T47D (cell line): ENCODE data around the gene OSTM1.

DNA sequence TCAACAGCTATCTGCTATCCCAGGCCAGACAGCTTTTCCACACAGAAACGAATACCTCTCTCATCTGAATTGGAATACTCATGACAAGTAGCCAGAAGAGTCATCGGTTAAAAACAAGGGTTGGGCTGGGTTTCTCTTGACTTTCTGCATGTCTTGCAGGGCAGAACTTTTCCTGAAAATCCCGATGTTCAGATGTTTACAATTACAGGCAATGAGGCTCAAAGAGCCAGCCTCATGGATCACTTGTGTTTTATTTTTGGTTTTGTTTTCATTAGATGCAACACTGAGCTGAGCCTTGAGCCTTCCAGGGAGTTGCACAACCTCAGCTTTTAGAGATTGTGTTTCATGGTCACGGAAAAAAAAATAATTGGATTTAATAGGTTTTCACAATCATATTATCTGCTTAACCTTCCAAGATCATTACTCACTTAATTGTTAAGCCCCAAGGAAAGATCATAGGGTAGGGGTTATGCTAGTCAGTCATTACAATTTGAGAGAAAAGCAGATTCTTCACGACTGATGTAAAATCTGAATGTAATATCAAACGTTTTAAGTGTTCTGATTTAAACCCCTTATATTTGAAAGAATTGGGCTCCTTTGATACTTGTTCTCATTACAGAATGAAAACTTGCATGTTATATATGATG lies 288.1 kb upstream of the PRDM1 start:
- RRBS: no CpG with 5 or more reads among the region's 6 CpGs

DNA sequence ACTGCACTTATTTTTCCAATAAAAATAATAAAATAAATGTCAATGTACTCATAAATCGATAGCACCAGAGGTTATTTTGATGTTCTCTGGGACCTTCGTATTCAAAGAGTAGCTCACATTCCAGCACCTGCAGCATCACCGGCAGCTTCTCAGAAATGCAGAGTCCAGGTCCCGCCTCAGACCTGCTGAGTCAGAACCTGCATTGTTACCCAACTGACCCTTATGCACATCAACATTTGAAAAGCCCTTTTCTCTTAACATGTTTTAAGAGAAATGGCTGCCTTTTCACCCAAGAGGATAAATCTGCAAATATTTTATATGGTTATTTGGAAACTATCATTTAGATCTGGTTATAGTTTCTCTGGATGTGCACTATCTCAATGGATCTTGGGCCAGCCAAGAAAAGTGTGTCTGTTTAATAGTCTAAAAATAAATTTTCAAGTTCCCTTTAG lies 216.2 kb upstream of the PRDM1 start:
- RRBS: no CpG with 5 or more reads among the region's 4 CpGs

GRCh38 chr6:106046469-106046911 lies 39.6 kb upstream of the PRDM1 start:
- RRBS: 57% methylated on average over 2 of the region's 8 CpGs

DNA sequence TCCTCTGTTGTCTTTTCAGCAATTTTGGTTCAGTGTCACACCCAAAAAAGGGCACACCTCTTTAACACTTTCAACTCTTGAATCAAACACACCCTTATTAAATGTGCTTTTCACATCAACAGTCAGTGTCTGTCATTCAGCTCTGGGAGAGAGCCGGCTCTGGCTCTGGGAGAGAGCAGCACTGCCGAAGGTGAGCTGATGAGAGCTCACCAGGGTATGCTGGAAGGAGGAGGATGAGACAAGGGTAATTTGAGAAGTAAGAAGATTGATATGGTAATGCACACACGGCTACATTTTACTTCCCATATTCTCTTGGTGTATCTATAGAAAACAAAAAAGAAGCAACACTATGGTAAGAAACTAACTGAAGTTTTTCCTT lies 134.2 kb downstream of the RTN4IP1 start:
- RRBS: no CpG with 5 or more reads among the region's 3 CpGs

GRCh38 chr6:106546247-106546764 lies 83.0 kb downstream of the RTN4IP1 start:
- RRBS: no CpG with 5 or more reads among the region's 2 CpGs

GRCh38 chr6:106715304-106715503 lies 85.8 kb downstream of the QRSL1 start:
- RRBS: no CpG with 5 or more reads among the region's 1 CpG

DNA sequence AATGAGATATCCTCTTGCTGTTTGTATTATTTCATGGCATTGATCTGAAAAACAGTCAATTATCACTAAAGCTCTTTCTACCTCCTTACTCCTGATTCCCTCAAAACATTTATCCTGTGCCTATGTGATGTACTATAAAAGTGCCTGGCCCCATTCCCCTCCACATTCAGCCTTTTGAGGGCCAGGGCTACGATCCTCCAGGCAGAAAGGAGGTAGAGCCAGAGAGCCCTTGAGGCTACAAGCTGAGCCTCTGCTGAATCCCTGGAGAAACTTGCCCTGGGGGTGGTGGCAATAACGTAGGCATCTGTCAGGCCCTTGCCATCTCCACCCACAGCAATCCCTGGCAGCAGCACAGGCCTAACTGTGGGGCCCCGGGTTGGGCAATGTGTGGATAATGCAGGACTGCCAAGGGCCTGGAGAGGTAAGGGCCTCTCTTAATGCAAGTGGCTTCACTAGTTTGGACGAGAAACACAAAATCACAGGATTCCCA lies 98.8 kb downstream of the QRSL1 start:
- RRBS: no CpG with 5 or more reads among the region's 4 CpGs

DNA sequence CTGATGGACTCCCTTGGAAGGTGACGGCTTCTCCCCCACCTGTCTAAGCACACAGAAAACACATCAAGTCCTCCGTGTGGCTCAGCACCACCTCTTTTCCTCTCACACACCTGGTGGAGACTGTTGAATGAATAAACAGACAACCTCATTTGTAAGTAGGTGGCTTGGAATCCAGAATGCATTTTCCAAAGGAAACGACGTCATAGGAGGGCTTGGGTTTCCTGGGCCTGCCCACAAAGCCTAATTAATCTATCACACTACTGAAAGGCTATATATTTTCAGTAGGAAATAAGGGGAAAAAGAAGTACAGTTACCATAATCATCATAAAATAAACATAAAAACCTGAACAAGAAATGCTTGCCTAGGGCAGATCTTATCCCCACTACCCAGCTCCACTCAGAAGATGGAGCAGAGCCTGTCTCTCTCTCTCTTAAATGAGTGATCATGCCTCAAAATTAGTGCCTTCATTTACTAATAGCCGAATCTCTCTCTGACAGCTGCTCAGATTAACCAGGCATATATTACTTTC lies 121.3 kb downstream of the QRSL1 start:
- RRBS: no CpG with 5 or more reads among the region's 5 CpGs

DNA sequence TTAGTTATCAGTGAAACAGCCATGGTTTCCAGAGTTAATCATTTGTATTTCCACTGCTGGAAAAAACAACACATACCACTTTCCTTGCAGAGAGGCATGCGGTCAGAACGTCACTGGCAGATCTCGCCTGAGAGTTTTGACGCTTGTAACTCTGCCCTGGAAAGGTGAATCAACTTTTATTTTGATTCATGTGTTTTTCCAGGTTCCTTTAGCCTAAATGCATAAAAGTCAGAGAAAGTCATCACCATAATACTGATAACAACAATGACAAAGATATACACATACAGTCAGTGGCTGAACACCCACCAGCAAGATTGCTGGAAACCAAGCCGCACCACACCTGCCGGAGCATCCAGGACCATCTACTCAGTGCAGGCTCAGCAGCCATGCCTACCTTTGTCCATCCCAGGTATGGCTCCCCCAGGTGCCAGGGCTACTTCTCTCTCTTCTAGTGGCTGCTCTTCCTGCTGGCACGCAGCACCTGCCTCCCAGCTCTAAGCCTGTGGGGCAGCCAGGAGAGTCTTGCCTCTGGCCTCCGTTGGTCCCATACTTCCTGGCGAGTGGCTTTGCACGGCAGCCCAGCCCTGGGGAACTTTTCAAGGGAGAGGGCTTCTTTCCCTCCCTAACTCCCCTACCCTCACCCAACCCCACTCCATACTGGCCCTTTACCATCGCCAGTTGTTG lies 158.4 kb downstream of the QRSL1 start:
- RRBS: no CpG with 5 or more reads among the region's 11 CpGs

DNA sequence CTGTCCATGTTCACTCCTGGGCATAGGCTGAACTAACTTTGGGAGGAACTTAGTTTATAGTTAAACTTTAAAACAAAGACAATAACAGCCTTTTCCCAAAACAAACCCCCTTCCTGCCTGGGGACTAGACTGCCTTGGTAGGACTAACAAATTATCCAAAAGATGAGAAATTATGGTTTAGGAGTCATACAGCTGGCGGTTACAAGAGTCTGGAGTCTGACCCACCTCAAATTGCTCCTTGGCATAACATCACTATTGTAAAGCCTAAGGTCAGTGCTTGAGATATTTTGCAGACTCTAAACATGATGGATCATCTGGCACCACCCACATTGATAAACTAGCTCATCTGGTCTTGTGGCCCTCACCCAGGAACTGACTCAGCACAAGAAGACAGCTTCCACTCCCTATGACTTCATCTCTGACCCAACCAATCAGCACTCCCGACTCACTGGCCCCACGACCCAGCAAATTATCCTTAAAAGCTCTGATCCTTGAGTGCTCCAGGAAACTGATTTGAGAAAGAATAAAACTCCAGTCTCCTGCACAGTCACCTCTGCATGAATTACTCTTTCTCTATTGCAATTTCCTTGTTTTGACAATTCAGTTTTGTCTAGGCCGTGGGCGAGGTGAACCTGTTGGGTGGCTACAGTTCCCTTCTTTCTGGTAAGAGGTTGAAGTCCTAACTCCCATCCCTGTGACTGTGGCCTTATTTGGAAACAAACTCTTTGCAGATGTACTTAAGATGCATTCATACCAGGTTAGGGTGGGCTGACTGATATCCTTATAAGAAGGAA lies 115.9 kb downstream of the CD24 start:
- RRBS: no CpG with 5 or more reads among the region's 5 CpGs

DNA sequence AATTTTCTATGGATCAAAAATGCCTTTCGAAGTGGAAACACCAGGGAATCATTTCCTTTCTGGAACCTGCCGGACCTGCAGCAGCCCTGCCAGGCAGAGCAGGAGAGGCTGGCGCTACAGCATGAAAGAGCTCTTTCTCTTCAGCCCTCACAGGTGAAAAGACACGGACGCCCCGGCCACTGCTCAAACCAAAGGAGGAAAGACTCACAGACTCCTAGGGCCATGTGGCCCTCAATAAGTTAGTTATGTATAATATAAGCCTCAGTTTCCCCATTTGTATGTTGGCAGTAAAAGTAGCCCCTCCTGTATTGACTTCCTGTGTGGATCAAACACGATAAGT lies 8.3 kb downstream of the SCML4 start:
- RRBS: 46% methylated on average over 4 of the region's 7 CpGs

- RRBS: no CpG with 5 or more reads among the region's 9 CpGs
Measured at GRCh38 chr6:107822173-107823050, 1.7 kb downstream of the SCML4 start.

DNA sequence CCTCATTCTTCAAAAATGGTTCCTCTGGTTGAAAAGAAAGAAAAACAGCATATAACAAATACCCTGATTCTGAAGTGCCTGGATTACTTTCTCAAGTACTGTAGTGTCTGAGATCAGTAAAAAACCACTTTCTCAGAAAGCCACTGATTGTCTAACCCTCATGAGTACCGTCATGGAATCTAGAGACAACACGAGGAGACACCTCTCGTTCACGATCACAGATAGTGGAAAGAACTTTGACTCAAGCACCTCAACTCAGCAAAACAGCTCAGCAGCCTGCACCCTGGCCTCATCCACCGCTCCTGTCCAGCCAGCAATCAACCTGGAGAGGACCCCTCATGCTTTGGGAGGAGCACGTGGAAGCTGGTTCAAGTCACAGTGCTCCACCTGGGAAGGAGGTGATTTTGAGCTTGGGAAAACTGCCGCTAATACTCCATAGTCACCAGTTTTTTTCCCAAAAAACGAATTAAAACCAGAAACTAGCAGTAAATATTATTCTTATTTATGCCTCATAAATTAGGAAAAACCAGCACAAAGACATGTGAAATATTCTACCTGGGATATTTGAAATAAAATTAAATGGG lies 970 bp downstream of the SCML4 start:
- RRBS: no CpG with 5 or more reads among the region's 8 CpGs

DNA sequence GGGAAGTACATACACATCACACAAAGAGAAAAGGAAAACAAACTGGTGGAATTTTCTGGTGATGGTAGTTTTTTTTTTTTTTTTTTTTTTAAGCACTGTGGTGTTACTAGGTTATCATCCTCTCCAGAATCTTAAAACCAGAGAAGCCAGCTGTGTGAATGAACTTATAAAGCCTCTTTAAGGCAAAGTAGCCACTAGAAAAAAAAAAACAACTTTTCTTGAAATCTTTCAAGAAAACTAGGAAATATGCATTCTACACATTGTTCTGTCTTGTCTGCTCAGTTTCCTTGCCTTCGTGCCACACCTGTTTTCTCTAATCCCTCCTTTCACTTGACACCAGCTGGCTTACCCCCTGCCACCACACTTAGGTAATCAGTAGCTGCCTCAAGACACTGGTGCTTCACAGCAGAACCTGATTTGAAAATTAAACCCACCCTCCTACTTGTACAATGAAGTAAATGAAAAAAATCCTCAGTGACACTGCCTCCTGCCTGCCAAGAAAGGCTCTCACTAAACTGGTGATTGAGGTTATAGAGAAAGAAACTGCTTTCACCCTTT lies 45.7 kb upstream of the SCML4 start:
- RRBS: no CpG with 5 or more reads among the region's 1 CpG

DNA sequence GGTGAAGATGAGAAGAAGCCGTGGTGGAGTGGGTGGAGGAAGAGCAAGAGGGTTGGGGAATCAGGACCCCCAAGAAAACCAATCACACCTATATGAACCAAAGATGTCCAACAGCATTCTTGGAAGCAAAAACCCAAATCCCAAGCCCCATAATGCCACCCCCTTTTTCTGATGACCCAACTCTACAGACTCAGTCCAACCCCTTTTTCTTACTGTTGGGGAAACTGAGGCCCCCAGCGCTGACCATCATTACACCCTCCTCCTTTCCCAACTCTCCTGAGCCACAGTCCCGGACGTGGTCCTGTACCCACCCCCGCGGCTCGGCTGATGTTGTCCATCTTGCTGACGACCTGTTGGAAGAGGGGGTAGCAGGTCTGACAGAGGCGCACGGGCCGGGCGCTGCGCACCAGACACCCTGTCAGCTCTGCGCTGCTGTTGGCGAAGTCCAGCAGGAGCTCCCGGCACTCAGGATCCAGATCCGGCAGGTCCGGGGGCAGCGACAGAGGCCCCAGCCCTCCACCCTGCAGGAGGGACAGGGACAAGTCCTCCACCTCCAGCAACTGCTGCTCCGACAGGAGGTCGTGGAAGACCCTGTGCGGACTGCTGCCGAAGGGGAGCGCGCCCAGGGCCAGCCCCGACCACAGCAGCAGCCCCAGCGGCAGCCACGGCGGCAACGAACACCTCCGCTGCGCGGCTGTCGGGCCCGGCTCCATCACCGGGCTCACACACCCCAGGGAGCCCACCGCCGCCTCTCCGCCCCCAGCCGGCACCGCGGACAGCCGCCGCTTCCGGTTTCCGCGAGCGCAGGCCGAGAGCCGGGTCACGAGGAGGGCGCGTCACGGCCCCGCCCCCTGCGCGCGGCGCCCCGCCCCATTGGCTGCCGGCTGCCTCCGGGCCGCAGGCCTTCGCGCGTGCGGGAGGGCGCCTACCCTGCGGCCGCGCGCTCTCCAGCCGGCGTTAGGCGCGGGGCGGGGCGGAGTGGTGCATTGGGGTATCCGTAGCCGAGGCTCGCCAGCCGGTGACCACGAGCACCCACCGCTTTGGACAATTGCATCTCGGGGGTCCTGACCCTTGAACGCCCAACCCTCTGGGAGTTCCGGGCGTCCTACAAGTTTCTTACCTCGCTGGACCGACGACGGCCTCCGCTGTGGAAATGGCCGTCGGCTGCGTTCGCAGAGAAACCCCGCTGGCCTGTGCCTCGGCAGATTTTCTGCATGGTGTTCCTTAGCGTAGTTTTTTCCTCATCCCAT lies at the start of gene OSTM1:
TSS of gene OSTM1 (minus strand) at position 803 of the 1,250 bp plus-strand sequence.
- RRBS: 1% methylated on average over 55 of the region's 100 CpGs

- RRBS: 0% methylated on average over 2 of the region's 38 CpGs
Measured at GRCh38 chr6:108562032-108563000, 1.6 kb downstream of the FOXO3 start.

DNA sequence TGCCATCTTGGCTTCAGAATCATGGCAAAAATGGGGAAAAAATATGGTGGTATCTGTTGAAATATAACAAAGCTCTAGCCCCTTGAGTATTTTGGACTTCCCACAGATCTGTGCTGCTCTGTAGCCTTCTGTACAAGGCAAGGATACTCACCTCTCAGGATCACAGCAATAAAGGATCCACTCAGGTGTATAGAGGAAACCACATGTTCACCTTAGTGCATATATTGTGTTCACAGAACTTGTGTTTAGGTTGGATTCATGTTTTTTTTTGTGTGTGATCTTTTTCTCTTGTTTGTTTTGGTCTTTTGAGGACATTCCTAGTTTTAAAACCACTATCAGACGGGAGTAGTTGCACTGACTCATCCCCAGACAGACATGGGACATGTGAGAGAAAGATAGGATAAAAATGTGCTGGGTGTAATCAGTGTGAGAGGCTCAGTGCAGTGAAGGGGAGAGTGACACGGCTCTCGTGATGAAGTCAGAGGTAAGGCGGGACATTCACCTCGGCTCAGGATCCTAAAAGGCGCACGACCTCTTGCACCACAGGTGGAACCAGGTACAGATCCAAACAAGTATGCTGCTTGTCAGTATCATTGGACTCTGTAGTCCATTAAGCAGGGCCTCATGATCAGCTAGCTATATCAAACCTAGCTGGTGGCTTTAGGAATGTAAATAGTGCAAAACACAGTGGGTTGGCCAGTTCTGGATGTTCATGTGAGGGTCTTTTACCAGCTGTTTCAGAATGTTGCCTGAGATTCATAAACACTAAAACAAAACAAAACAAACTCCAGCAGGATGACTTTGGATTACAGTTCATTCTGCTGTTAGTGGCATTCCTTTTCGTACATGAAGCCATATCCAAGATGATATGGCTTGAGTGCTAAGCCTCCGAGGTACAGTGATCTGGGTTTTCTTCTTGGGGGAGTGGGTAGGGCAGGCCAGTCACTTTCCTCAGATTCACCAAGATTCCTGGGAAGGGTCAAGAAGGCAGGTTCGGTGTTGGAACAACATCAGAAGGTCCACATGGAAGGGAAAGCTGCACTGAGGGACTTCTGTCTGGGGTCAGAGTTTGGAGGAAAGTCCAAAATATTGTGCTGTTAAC lies 18.0 kb downstream of the FOXO3 start:
- RRBS: no CpG with 5 or more reads among the region's 10 CpGs

DNA sequence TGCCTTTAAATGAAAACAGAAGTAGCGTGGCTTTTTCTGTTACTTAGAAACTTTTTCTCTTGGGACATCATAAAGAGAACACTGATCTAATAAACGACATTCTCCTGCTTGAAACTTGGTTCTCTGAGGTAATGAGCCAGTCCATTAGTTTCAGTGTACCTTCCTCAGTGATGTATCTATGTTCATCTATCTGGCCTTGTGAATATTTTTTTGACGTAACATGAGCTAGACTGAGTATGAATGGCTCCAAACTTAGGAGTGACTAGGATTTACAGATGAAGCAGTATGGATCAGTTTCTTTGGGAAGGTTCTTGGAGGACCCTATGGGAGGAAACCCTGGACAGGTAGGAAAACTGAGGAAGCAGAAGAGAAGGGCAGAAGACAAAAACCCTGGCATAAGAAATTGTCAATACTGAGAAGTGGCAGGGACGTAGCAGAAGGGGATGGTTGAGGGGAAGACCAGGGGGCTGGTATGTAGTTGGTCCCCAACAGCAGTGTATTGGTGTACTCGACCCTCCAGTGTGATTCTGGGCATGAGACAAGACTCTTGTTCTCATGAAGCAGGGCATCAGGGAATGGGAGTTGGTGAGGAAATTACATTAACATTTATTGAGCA lies 25.7 kb downstream of the FOXO3 start:
- RRBS: no CpG with 5 or more reads among the region's 5 CpGs

DNA sequence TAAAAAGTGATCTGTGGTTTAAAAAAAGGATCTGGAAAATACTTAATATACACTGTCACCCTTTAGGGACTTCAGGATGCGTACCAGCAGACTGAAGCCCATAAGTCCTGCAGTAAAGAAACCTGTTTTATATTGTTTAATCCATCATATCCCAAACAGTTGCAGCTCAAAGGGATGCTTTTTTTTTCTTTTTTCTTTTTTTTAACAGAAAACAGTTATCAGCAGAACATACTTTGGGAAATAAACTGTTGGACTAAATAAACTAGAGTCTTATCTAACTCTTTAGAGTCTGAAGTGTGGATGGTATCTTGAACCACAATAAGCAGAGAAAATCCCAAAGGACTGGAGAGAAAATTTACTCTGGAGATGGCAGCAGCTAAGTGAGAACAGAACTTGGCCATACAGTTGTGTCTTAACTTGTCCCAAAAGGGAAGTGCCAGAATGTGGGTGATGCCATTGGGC lies 36.0 kb downstream of the FOXO3 start:
- RRBS: no CpG with 5 or more reads among the region's 1 CpG

DNA sequence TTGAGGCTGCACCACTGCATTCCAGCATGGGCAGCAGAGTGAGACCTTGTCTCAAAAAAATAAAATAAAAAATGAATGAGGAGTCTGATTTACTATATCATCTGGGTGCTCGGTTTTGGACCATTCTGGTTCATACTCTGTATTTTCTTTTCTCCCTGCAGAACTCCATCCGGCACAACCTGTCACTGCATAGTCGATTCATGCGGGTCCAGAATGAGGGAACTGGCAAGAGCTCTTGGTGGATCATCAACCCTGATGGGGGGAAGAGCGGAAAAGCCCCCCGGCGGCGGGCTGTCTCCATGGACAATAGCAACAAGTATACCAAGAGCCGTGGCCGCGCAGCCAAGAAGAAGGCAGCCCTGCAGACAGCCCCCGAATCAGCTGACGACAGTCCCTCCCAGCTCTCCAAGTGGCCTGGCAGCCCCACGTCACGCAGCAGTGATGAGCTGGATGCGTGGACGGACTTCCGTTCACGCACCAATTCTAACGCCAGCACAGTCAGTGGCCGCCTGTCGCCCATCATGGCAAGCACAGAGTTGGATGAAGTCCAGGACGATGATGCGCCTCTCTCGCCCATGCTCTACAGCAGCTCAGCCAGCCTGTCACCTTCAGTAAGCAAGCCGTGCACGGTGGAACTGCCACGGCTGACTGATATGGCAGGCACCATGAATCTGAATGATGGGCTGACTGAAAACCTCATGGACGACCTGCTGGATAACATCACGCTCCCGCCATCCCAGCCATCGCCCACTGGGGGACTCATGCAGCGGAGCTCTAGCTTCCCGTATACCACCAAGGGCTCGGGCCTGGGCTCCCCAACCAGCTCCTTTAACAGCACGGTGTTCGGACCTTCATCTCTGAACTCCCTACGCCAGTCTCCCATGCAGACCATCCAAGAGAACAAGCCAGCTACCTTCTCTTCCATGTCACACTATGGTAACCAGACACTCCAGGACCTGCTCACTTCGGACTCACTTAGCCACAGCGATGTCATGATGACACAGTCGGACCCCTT lies 102.9 kb downstream of the FOXO3 start:
- RRBS: no CpG with 5 or more reads among the region's 41 CpGs